HTR-8/SVneo (cell line): ENCODE data around the genes LYRM1, ANKS4B, NPIPB4, VWA3A and POLR3E.

DNA sequence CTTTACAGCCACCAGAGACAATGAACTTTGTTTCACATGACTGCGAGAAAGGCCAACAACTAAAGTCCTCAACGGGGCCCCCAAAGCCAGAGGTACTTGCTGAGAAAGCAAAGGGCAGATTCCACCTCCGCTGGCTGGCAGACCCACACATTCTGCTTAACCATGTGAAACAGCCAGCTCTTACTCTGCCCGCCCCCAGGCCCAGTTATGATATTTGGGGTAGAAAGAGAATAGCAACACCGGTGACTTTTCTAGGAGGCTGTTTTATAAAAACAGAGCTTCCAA is 21.4 kb downstream of the DCUN1D3 start:
- RRBS = no CpG with 5 or more reads among the region's 5 CpGs

DNA sequence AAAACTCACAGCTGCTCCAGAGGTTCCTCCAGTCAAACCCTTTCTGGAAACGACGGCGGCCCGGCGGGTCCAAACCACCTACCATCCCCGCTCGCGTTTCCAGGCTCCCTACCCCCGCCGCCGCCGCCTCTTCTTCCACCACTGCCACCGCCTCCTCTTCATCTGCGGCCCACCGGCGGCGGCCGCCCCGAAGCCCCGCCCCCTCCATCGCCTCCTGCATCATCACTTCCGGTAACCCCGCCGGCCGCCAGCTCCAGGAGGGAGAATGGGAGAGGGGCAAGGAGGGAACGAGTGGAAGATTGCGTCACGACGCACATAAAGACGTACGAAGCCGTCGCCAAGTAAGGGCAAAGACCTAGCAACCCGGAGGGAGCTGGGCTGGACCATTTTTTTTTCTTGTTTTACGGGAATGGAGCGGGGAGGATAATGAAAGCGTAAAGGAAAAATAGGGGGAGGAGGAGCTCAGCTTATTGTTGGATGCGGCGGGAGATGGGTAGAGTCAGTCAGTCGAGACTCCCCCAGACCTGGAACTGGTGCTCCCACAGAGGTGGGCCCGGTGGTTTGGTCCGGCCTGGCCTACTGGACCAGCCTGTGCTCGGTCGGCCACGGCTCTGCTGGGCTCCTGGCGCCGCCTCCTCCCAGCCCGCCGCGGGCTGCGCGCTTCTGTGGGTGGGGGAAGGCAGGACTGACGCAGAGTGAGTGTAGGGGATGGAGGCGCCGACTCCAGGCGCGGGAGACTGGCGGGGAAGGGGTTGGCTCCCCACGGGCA is at the start of gene LYRM1:
LYRM1 (plus strand) TSS at position 577 of the 769 bp plus-strand sequence.
- RRBS = 1% methylated on average over 20 of the region's 59 CpGs

- RRBS = no CpG with 5 or more reads among the region's 11 CpGs
These were observed at the start of gene ANKS4B for GRCh38 chr16:21233295-21234354. ANKS4B (plus strand) TSS chr16:21233699.

- RRBS = no CpG with 5 or more reads among the region's 12 CpGs
These were observed 2.7 kb upstream of the IGSF6 start for GRCh38 chr16:21654990-21655649.

- RRBS = no CpG with 5 or more reads among the region's 20 CpGs
These were observed 21.3 kb downstream of the NPIPB4 start for GRCh38 chr16:21836197-21836634.

GRCh38 chr16:21857648-21857989 is at the start of gene NPIPB4:
NPIPB4 (minus strand) TSS chr16:21857756.
- RRBS = no CpG with 5 or more reads among the region's 5 CpGs

- RRBS = 80% methylated on average over 2 of the region's 13 CpGs
These were observed at the start of gene VWA3A for GRCh38 chr16:22091666-22092913. VWA3A (plus strand) TSS chr16:22092541.

- RRBS = no CpG with 5 or more reads among the region's 5 CpGs
These were observed 10.5 kb upstream of the POLR3E start for GRCh38 chr16:22286643-22287149.

DNA sequence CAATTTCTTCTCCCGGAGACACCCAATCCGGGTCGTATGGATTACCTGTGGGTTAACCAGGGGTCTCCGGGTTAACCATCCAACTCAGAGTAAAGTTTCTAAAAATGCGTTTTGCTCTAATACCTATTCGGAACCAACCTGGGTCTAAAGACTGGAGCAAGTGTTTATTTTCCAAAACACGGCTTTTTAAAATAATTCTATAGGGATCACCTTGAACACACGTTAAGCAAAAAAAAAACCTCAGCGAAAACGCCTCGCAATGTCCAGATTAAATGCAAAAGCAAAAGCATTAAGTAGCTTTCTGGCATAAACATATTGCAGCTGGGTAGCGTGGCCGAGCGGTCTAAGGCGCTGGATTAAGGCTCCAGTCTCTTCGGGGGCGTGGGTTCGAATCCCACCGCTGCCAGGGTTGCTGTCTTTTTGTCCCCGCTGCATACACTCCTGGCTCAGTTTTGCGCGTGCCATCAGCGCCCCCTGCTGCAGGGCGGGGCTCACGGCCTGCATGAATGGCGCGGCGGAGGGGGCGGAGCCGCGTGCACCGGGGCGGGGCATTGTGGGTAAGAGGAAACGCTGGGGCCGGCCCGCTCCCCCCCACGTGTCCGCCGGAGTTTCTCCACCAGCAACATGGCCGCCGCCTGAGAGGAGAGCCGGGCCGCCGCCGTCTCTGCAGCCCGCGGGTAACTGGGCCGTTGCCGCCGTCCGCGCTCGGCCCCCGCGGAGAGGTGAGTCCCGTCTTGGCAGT is at the start of gene POLR3E:
POLR3E (plus strand) TSS at position 594 of the 742 bp plus-strand sequence.
- RRBS = 1% methylated on average over 12 of the region's 56 CpGs

- RRBS = 100% methylated on average over 11 of the region's 54 CpGs
These were observed 28.4 kb downstream of the POLR3E start for GRCh38 chr16:22325334-22326304.

DNA sequence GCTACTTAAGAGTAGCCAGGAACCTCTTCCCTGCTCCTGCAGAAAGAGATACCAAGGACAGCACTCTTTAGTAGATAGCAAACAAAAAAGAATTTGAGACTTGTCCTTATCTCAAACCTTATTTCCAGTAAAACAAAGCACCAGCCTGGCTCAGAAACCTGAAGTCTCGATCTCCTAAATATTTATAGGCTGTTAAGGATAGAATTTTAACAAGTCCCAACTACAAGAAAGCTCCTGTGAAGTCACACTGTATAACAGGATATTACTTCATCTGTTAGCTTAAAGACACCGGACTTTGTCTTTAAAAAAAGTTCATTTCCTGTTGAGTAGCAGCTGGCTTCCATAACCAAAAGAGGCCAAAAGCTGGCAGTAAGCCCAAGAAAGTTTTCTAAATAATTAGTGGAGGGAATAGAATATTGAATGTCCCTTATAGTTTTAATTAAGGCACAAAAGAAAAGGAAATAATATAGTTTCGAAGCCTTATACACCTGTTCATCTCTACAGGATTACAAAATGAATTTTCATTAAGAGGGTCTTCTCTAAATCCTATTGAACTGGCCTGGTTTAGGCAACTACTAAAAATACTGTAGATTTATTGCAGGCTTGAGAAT is 4.9 kb downstream of the CDR2 start:
- RRBS = no CpG with 5 or more reads among the region's 3 CpGs

GRCh38 chr16:22375374-22375675 is 906 bp upstream of the CDR2 start:
- RRBS = no CpG with 5 or more reads among the region's 7 CpGs

DNA sequence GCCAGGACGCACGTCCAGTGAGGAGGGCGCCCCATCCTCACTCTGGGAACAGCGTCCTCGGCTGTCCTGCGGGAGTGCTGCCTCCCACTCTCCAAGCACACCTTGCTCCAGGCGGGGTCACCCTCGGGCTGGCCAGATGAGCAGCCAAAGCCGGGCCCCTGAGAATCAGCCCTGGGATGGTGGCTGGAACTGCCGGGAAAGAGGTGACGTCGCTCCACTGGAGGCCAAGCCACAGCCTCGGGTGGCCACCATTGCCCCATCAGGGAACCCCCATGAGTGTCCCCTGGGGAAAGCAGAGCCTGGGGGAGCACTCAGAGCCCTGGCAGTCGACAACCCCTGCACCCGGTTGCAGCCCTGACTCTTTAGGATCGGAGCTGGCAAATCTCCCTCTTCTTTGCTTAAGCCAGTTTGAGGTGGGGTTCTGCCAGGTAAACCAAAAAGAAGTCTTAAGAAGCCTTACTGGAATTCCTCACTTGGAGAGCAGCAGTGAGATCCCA is 51.1 kb upstream of the CDR2 start:
- RRBS = no CpG with 5 or more reads among the region's 16 CpGs

DNA sequence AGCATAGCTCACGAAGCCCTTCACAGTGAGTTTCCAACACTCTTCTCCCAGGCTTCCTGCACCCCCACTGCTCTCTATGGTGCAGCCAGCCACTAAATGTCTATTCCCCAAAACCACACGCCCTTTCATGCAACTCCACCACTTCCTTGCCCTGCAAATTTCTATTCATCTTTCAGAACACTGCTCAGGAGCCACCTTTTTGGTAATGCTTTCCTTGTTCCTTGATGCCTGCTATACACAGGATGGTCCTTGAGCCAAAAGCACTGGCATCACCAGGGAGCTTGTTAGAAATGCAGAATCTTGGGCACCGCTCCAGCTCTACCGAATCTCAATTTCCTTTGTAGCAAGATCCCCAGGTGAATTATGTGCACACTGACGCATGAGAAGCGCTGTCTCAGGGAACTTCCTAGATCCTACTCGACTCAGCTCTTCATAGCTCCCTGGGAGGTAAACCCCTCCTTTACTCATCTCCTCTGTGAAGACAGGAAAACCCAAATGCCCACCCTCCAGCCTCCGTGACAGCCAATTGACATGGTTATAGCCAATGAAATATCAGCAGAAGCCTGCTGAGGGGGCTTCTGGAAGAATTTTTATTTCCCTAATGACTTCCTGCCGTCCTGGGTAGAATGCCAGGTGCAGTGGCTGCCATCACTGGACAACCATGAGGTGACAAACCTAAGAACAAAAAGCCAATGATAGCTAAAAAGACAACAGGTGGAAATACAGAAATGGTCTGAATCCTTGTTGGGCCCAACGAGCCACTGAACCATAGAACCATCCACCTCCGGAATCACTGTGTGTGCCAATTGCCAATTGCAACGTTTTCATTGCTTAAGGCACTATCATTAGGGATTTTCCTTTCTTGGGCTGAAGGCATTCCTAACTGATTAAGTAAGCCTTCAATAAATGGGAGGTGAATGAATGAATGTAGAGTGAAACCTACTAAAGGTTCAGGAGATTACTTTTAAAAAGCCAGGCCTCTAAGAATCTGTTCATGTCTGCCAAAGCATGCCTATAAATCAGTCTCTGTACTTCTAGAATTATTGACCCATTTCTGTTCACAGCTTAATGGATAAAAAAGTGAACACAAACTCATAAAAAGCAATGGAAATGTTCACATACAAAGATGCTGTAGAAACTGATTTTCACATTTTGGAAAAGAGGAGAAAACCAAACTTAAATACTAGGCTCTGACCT is 3.9 kb downstream of the USP31 start:
- RRBS = no CpG with 5 or more reads among the region's 12 CpGs

- RRBS = no CpG with 5 or more reads among the region's 3 CpGs
These were observed 50.7 kb downstream of the SCNN1B start for GRCh38 chr16:23352698-23353266.

DNA sequence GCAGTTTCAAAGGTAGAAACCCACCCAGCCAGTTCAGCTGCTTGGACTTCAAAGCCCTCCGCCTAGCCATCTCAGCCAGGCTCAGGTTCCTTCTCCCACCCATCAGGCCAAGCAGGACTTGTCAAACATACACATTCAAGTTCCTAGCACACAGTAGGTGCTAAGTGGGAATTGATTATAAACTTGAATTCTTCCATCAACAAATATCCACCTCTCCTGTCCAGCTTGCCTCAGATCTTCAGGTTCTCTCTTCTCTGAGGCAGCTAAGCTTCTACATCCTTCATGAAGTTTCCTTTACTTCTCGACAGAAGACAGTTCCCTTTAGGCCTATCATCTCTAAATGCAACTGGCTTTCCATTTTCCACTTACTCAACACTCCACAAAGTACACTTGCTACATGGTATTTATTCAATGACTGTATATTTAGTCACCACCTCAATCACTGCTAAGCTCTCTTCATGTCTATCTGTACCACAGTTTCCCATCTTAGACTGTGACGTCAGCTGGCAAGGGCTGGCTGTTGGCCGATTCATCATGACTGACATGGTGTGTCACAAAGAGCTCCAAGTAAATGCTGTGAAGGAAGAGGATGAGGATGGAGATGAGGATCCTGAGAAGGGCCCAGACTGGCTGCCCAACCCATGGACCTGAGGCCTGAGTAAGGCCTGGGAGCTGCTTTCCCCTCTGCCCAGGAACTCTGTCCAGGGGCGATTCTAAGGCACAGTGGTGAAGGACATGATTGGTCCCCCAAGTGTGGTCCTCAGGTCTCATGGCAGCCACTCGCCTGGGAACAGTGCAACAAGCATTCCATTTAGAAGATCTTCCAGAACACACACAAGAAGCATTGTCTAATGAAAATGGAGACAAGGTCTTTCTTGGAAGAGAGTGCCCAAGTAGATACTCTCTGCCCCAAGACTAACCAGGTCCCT is 13.5 kb upstream of the COG7 start:
- RRBS = no CpG with 5 or more reads among the region's 6 CpGs

DNA sequence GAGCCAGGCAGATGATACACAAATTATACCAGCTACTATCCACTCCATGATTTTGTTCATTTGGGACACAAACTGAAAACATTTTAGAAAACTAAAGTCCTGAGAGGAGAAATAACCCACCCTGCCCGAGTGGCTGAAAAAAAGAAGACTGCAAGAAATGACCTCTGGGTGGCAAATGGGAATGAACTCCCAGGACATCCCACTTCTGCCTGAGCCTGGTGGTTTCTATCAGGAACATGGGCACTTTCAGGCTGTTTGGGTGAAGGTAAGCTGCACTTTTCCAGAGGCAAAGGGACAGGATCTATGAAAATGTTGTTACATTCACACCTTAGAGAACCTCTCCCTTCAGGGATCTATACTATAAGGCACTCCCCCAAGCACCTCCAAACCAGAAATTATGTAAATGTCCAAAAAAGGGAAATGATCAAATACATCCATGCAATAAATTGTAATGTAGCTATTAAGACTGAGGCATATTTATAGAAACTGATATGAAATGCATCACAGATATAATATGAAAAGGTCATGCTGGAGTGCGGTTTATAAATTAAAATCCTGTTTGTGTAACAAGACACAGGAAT is 23.2 kb upstream of the COG7 start:
- RRBS = no CpG with 5 or more reads among the region's 2 CpGs

- RRBS = no CpG with 5 or more reads among the region's 19 CpGs
These were observed 18.3 kb downstream of the GGA2 start for GRCh38 chr16:23491648-23492828.

DNA sequence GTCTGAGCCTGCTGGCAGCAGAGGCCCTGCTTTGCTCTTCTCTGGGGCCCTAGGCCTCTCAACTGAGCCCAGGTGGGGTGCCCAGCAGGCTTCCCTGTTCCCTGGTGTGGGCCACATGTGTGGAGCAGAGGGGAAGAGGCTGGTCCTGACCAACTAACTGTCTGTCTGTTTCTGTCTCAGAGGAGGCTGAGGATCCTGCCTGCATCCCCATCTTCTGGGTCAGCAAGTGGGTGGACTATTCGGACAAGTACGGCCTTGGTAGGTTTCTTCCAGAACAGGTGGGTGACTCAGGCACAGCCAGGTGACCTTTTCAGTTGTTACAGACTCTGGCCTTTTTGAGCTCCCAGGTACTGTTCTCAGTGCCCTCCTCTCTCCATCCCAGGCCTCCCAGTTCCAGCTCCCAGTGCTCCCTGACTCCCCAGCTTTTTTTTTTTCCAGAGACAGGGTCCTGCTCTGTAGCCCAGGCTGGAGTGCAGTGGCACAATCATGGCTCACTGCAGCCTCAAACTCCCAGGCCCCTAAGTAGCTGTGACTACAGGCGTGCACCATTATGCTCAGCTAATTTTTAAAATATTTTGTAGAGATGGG is 9.9 kb downstream of the PLK1 start:
- RRBS = no CpG with 5 or more reads among the region's 3 CpGs

- RRBS = no CpG with 5 or more reads among the region's 19 CpGs
These were observed 10.4 kb downstream of the PLK1 start for GRCh38 chr16:23689076-23689595.